Measurements from ENCODE around the genes CD3E and CD3G.

GRCh38 chr11:118232916-118233434, 8.2 kb upstream of the JAML start:
- PRO-cap, 3 experiments = no peak in any of the 3 experiments
- RAMPAGE, long total RNA, 2 experiments = no peak in any of the 2 experiments
- RRBS = no CpG with 5 or more reads among the region's 5 CpGs

DNA sequence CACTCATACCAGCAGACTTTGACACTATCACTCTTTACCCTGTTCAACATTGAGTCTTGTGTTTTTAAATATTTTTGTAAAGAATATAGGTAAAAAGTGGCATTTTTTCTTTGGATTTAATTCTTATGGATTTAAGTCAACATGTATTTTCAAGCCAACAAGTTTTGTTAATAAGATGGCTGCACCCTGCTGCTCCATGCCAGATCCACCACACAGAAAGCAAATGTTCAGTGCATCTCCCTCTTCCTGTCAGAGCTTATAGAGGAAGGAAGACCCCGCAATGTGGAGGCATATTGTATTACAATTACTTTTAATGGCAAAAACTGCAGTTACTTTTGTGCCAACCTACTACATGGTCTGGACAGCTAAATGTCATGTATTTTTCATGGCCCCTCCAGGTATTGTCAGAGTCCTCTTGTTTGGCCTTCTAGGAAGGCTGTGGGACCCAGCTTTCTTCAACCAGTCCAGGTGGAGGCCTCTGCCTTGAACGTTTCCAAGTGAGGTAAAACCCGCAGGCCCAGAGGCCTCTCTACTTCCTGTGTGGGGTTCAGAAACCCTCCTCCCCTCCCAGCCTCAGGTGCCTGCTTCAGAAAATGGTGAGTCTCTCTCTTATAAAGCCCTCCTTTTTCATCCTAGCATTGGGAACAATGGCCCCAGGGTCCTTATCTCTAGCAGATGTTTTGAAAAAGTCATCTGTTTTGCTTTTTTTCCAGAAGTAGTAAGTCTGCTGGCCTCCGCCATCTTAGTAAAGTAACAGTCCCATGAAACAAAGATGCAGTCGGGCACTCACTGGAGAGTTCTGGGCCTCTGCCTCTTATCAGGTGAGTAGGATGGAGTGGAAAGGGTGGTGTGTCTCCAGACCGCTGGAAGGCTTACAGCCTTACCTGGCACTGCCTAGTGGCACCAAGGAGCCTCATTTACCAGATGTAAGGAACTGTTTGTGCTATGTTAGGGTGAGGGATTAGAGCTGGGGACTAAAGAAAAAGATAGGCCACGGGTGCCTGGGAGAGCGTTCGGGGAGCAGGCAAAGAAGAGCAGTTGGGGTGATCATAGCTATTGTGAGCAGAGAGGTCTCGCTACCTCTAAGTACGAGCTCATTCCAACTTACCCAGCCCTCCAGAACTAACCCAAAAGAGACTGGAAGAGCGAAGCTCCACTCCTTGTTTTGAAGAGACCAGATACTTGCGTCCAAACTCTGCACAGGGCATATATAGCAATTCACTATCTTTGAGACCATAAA, at the start of gene CD3E:
Gene CD3E, plus strand, starts transcription at position 550 of the 1,240 bp plus-strand sequence.
- PRO-cap, 3 experiments = no peak in any of the 3 experiments
- RAMPAGE, long total RNA, 2 experiments = no peak in any of the 2 experiments
- RRBS = no CpG with 5 or more reads among the region's 13 CpGs

GRCh38 chr11:118305577-118306290, 1.2 kb downstream of the CD3E start:
- PRO-cap, 3 experiments = no peak in any of the 3 experiments
- RAMPAGE, long total RNA, 2 experiments = no peak in any of the 2 experiments
- RRBS = no CpG with 5 or more reads among the region's 10 CpGs

DNA sequence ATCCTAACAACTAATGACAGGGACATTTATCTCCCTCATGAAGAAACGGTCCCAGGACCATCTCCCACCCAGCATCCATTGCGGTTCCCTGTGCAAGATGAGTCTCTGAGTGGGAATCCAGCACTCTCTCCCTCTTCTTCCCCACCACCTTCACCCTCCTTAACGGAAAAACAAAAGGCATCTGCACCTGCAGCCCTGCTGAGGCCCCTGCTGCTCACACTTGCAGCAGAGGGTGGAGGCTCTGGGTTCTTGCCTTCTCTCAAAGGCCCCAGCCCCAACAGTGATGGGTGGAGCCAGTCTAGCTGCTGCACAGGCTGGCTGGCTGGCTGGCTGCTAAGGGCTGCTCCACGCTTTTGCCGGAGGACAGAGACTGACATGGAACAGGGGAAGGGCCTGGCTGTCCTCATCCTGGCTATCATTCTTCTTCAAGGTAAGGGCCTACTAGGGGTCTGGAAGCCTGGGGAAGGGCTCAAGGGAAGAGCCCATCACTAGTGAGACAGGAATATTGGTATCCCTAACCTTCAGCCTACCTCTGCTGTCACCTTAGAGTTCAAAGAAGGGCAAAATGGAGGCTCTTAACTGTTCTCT, at the start of gene CD3G:
Gene CD3G, plus strand, starts transcription at position 296 of the 588 bp plus-strand sequence.
- PRO-cap, 3 experiments = no peak in any of the 3 experiments
- RAMPAGE, long total RNA, 2 experiments = no peak in any of the 2 experiments
- RRBS = no CpG with 5 or more reads among the region's 5 CpGs

DNA sequence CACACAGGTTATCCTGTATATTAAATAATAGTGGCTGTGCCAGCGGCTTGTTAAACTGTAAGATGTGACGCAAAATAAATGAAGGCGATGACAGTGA, 220 bp upstream of the ARCN1 start:
- PRO-cap, 3 experiments = no peak in any of the 3 experiments
- RAMPAGE, long total RNA, 2 experiments = no peak in any of the 2 experiments
- RRBS = no CpG with 5 or more reads among the region's 3 CpGs

DNA sequence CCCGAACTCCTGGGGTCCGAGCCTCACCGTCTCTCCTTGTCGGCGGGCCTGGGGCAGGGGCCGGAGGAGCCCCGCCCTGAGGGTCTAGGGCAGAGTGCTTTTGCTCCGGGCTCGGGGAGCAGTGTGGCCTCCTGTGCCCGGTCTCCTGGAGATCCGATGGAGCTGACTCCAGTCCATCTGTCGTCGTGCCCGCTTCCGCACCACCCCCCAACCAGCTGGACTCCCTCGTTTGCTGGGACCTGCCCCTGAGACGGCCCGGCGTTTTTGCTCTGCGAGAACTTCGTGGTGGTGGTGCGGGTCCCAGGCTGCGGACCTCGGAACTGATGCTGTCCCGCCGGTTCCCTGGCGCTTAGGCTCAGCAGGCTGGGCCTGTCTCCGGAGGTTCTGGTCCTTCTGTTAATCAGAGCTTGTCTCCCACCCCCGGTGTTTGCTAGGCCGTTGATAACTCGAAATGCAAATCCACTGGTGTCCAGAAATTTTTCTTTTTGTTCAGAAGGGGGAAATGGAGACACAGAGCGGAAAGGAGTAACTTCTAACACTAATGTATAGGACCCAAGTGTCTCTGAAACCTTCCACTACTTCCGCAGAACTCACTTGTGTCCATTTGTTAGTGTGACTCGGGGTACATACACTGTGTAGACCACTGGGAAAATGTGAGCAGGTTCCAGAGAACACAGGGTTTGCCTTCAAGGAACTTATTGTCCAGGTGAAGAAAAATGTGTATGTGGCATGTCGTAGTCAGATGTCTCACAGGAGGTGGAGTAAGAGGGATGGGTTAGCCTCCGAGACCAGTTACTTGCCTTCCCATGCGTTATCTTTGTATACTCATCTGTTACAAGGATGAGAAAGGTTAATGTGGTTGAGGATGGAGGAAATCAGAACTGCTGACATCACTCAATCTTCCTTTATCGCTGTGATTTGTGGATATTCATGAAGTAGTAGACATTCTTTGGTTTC, 638 bp downstream of the ARCN1 start:
- PRO-cap, 3 experiments = peak in 3 of 3 experiments; most common plus-strand start position 274 of the sequence (in 1); most common minus-strand start position 322 of the sequence (in 2)
- RAMPAGE, long total RNA, 2 experiments = start-site peak on the minus strand in 1 of 2 experiments, centred at position 249 of the sequence, 18 reads per replicate
- RRBS = 1% methylated on average over 20 of the region's 38 CpGs

- PRO-cap, 3 experiments = peak in 3 of 3 experiments; most common plus-strand start chr11:118602653 (in 2); most common minus-strand start chr11:118602521 (in 2)
- RAMPAGE, long total RNA, 2 experiments = no peak in any of the 2 experiments
- RRBS = no CpG with 5 or more reads among the region's 7 CpGs
Measured at GRCh38 chr11:118602246-118603186, 4.9 kb upstream of the PHLDB1 start.

DNA sequence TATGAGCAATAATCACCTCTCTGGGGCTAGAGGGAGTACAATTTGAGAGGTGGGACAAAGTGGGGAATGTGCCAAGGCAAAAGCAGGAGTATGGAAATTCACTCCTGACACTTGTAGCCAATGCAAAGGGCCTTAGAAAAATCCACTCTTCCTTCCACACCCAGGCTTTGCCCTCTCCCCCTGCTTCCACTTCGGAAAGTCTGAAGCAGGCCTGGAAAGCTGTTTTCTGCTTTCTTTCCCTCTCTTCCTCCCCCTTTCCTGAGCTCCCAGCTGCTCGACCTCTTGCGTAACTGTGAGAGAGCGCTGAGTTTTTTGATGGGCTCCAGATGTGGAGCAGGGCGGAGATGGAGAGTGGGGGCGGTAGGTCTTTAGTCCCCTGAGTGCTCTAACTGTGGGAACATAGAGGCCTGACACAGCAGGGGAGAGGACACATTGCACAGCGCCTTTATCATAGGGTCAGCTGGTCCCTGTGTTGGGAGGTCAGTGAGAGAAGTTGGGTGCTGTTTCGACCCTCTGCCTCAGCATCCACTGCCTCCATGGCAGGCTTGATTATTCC, 2.0 kb upstream of the PHLDB1 start:
- PRO-cap, 3 experiments = peak in 3 of 3 experiments; most common plus-strand start position 411 of the sequence (in 1); most common minus-strand start position 202 of the sequence (in 2)
- RAMPAGE, long total RNA, 2 experiments = no peak in any of the 2 experiments
- RRBS = no CpG with 5 or more reads among the region's 8 CpGs

DNA sequence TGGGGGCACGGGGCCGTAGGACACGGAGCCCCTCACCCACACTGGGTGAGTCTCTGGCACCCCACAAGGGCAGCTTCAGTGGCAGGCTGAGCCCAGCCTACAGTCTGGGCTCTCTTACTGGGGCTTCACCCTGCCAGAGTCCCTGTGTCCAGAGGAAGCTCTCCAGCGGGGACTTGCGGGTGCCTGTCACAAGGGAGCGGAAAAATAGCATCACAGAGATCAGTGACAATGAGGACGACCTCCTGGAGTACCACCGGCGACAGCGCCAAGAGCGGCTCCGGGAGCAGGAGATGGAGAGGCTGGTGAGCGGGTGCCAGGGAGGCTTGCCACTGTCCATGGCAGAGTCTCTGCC, 20.9 kb downstream of the PHLDB1 start:
- PRO-cap, 3 experiments = no peak in any of the 3 experiments
- RAMPAGE, long total RNA, 2 experiments = no peak in any of the 2 experiments
- RRBS = no CpG with 5 or more reads among the region's 13 CpGs

GRCh38 chr11:118691877-118692401, 12.5 kb upstream of the TREH start:
- PRO-cap, 3 experiments = peak in 1 of 3 experiments; most common plus-strand start chr11:118692081 (in 1)
- RAMPAGE, long total RNA, 2 experiments = no peak in any of the 2 experiments
- RRBS = 71% methylated on average over 4 of the region's 7 CpGs

- PRO-cap, 3 experiments = no peak in any of the 3 experiments
- RAMPAGE, long total RNA, 2 experiments = no peak in any of the 2 experiments
- RRBS = no CpG with 5 or more reads among the region's 5 CpGs
Measured at GRCh38 chr11:118834441-118834868, 43.5 kb upstream of the DDX6 start.

DNA sequence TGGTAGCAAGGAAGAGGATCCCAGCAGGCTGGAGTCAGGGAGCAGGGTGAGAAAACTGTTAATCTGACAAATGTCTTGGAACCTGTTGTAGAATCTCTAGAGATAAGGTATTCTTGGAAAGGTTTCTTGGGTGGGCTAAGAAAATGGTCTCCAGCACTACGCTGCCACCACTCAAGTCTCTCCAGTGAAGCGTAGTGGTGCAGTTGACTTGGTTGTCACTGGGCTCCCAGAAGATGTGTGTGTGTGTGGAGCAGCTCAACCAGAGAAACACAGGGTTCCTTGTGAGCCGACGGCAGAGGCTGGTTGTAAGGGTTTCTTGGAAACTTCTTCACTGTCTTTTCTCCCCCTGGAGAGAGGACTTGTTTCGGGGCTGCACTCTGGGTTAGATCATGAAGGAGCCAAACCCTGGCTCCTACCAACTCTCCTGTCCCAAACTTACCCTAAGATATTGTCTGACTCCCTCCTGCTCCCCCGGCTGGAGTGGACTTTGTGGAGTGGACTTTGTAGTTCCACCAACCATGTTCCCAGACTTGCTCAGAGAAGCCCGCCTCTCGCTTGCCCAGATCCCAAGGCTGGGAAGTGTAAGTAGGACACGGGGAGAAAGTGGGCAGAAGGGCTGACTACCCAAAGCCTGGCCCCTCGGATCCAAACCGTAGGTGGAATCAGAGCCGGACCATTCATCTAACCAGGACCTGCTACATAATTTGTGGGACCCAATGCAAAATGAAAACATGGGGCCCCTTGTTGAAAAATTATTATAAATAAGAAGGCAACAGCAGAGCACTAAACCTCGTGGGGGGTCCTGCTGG, 1.1 kb downstream of the CXCR5 start:
- PRO-cap, 3 experiments = no peak in any of the 3 experiments
- RAMPAGE, long total RNA, 2 experiments = no peak in any of the 2 experiments
- RRBS = no CpG with 5 or more reads among the region's 13 CpGs

- PRO-cap, 3 experiments = peak in 3 of 3 experiments; most common plus-strand start chr11:118890076 (in 3); most common minus-strand start chr11:118890039 (in 3)
- RAMPAGE, long total RNA, 2 experiments = no peak in any of the 2 experiments
- RRBS = no CpG with 5 or more reads among the region's 9 CpGs
Measured at GRCh38 chr11:118889906-118890338, 6.2 kb downstream of the CXCR5 start.

GRCh38 chr11:118892225-118893053, 8.7 kb downstream of the CXCR5 start:
- PRO-cap, 3 experiments = no peak in any of the 3 experiments
- RAMPAGE, long total RNA, 2 experiments = no peak in any of the 2 experiments
- RRBS = no CpG with 5 or more reads among the region's 8 CpGs

- PRO-cap, 3 experiments = peak in 3 of 3 experiments; most common plus-strand start chr11:118910686 (in 2); most common minus-strand start chr11:118910542 (in 3)
- RAMPAGE, long total RNA, 2 experiments = no peak in any of the 2 experiments
- RRBS = 5% methylated on average over 11 of the region's 55 CpGs
Measured at GRCh38 chr11:118910391-118910972, 15.2 kb downstream of the BCL9L start.

- PRO-cap, 3 experiments = peak in 3 of 3 experiments; most common plus-strand start chr11:118912058 (in 3); most common minus-strand start chr11:118911974 (in 3)
- RAMPAGE, long total RNA, 2 experiments = no peak in any of the 2 experiments
- RRBS = no CpG with 5 or more reads among the region's 8 CpGs
Measured at GRCh38 chr11:118911940-118912267, 13.8 kb downstream of the BCL9L start.

DNA sequence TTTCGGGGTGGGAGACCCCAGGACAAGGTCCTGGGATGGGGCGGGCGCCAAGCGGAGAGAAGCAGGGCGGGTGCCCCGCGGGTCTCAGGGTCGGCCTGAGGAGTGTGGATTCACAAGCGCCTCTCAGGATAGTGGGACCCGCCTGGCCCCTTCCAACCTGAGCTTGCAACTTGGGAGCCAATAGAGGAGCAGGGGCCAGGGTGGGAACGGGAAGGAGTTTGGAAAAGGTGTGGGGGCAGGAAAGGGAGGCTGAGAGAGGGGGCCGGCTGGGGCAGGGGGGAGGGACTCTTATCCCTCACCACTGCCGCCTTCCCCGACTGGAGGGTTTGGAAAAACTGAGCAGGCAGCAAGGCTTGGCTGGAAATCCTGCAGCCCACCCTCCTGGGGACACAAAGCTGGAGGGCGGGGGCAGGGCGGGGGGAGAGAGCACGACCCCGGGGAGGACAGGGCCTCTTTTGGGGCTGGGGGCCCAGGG, 3.3 kb upstream of the BCL9L start:
- PRO-cap, 3 experiments = no peak in any of the 3 experiments
- RAMPAGE, long total RNA, 2 experiments = no peak in any of the 2 experiments
- RRBS = no CpG with 5 or more reads among the region's 18 CpGs

DNA sequence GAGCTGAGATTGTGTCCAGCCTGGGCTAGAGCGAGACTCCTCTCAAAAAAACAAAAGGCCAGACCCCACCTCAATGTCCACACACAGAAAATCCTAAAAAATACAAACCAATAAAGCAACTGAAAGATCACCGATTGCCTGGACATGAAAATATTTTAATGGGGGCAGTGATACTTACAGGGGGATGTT, 3.7 kb downstream of the RPS25 start:
- PRO-cap, 3 experiments = no peak in any of the 3 experiments
- RAMPAGE, long total RNA, 2 experiments = no peak in any of the 2 experiments
- RRBS = no CpG with 5 or more reads among the region's 2 CpGs

- PRO-cap, 3 experiments = no peak in any of the 3 experiments
- RAMPAGE, long total RNA, 2 experiments = no peak in any of the 2 experiments
- RRBS = 100% methylated on average over 1 of the region's 20 CpGs
Measured at GRCh38 chr11:119021254-119022392, 3.1 kb downstream of the TRAPPC4 start.

DNA sequence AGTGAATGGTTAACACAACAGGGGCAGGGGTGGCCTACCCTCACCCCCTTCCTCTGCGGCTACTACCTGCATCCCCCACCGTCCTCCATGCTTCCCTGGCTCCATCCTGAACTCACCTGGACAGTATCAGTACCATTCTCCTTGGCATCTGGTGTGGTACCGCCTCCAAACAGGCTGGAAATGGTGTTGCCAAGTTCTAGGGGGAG, 7.7 kb downstream of the HYOU1 start:
- PRO-cap, 3 experiments = no peak in any of the 3 experiments
- RAMPAGE, long total RNA, 2 experiments = start-site peak on the minus strand in 1 of 2 experiments, centred at position 150 of the sequence, 94 reads per replicate
- RRBS = no CpG with 5 or more reads among the region's 3 CpGs